Panc1 (cell line): ENCODE data around the genes OR6C70, OR2AP1, ITGA7, RDH5 and ORMDL2.

- RRBS, 2 experiments: no CpG with 5 or more reads among the region's 20 CpGs
Observed at GRCh38 chr12:54419396-54420018, 441 bp upstream of the ITGA5 start.

DNA sequence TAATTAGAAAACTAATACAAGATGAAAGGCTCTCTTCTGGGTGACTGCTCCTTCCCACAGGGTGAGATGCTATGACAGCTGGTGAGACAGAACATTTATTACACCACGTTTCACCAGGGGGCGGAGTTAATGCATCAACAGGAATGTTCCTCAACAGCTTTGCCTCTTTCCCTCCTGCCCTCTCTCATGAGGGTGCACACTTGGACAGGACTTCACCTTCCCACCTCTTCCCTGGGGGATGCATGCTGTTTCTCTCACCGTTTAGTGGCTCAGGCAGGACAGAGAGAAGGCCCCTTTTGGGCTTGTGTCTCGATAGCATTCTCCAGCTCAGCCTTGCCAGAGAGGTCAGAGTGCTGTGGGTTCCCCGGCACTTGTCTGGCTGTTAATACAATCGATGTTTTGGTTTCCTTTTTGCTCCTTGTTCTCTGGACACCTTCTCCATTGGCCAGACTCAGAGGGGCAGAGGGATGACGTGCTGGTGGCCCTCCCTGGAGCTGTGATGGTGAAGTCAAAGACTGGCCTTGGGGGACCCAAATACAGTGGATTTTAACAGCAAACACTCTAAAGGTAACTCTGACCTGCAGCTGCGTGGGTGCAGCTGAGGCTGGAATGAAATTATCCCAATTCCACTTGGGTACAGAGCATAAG, 13.5 kb upstream of the PPP1R1A start:
- RRBS, 2 experiments: no CpG with 5 or more reads among the region's 8 CpGs

DNA sequence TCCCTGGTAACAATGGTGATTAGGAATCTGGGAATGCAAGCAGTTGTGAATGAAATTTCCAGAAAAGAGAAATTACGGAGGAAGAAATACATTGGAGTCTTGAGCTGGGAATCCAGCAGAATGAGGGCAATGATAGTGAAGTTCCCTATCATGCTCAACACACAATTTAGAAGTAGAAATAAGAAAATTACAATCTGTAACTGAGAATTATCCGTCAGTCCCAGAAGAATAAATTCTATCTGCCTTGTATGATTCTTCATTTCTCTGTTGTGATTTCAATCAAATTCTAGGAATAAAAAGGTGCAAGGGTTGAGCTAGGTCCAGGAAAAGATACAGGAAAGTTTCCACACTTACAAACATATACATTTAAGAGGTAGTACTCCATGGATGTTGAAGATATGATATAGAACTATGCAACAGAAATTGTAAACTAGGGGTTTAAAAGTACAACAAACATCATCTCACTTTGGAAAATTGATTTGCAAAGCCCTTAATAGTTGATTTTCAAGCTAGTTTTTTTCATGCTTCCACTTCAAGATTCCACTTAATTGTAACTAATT, at the start of gene OR6C70:
OR6C70 (minus strand) TSS at position 260 of the 560 bp plus-strand sequence.
- RRBS, 2 experiments: no CpG with 5 or more reads among the region's 2 CpGs

DNA sequence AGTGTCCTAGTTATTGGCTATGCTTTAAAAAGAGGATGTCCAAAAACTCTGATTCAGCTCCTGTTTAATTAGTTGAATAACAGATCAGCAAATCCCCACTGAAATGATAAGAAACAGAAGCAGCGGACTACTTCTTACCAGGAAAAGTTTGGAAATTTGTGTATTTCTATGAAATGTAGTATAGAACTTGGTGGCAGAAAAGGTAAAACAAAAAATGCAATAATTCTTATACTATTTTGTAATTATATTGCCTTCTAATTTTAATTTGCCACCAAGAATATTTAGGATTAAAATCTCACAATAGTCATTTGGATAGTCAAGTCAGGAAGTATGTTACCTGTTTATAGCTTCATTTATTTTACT, at the start of gene OR2AP1:
OR2AP1 (plus strand) TSS at position 276 of the 363 bp plus-strand sequence.
- RRBS, 2 experiments: no CpG with 5 or more reads among the region's 1 CpG

- RRBS, 2 experiments: no CpG with 5 or more reads among the region's 4 CpGs
Observed at GRCh38 chr12:55626114-55626566, 10.6 kb upstream of the OR10P1 start.

- RRBS, 2 experiments: no CpG with 5 or more reads among the region's 21 CpGs
Observed at GRCh38 chr12:55684760-55685430, 3.4 kb downstream of the METTL7B start.

GRCh38 chr12:55707245-55708310, at the start of gene ITGA7:
ITGA7 (minus strand) TSS chr12:55707904.
- RRBS, 2 experiments: 6 to 20% methylated on average over 1 of the region's 70 CpGs

- RRBS, 2 experiments: no CpG with 5 or more reads among the region's 7 CpGs
Observed at GRCh38 chr12:55719799-55720783, at the start of gene RDH5. RDH5 (plus strand) TSS chr12:55720393.

DNA sequence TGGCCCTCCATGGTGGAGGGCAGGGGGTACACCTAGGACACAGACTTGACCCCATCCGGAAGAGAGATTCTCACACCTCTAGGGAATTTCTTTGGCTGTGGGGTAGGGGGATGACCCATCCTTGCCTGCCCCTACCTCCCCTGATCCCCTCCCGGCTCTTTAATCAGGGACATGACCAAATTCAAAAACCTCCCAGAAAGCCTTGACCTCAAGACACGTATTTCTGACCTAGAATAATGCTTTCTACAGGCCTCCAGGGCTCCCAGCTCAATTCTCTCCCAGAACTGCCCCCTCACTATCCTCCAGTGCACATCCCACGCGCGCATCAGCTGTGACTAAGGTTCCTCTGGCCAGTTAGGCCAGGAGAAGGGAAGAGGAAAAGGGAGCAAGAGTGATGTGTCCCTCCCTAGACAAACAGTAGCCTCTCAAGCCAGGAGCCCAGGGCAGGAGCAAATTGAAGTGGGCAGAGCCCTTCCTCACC, 1.4 kb downstream of the CD63 start:
- RRBS, 2 experiments: 17 to 28% methylated on average over 2 of the region's 6 CpGs

DNA sequence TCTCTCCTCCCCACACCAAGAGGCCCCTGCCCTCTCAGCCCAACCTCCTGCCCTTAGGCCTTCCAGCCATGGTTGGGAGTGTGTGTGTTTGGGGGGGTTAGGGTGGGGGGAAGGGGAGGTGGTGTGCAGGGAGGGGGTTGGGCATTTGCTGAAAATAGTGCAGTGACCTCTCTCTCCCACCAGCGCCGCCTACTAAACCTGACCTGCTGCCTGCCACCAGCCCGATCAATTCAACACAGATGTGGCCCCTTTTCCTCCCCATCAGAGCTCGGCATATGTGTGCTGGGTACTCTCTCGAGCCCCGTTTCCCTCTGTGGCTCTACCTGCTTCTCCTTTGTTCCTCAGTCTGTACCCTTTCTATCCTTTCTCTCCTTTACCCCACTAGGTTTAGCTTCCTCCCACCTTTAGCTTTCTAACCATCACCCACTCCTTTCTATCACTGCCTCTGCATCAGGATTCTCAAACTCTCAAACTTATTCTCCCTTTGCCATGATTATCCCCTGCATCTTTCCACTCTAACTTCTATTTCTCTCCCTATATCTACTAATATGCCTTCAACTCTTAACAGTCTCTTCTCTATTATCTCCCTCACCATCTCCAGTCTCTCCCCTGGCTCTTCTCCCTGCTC, 3.1 kb downstream of the GDF11 start:
- RRBS, 2 experiments: no CpG with 5 or more reads among the region's 6 CpGs

- RRBS, 2 experiments: no CpG with 5 or more reads among the region's 3 CpGs
Observed at GRCh38 chr12:55777627-55777983, 34.7 kb downstream of the GDF11 start.

DNA sequence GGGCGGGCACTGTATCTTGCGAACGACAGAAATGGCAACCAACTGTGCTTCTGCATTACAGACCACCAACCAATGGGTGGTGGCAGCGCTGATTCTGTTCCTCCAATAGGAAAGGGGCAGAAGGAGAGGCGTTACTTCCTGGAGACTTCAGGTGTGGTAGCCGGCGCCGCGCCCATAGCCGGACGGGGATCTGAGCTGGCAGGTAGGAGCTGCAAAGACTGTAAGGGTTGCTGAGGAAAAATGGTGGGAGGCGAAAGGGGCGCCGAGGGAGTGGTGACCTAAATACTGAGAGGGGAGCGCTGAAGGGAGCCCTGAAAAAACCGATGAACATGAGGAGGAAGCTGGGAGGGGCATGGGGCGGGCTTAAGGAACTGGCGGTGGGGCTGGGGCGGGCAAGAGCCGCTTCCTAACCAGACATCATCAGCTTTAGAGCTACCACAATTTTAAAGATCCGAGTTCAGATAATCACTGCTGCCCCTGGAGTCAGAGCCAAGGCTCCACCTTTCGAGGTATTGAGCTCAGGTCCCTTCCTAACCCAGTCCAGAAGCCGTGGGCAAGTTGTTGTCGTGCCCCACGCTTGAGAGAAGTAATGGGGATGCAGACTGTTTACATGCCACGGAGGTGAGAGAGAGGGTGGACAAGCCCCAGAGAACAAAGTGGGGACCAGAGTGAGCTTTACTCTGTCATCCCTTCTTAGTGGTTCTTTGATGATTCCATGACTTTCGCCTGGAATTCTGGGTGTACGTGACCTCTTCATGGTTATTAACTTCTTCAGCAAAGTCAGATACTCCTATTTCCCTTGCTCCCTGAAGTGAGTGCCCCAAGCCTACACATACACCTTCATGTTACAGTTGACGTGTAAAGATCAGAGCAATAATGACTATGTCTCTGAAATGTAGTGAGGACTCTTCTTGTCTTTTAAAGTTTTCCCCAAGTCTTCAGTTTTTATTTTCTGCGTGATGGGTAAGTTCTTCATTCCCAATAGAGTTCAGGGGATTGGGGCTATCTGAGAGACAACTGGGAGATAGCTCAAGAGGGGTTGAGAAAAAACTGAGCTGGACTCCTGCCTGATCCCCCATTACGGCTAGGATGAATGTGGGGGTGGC, at the start of gene ORMDL2:
ORMDL2 (plus strand) TSS at position 131 of the 1,106 bp plus-strand sequence.
- RRBS, 2 experiments: no CpG with 5 or more reads among the region's 31 CpGs

GRCh38 chr12:55833231-55833689, 3.9 kb upstream of the DNAJC14 start:
- RRBS, 2 experiments: no CpG with 5 or more reads among the region's 6 CpGs

- RRBS, 2 experiments: no CpG with 5 or more reads among the region's 3 CpGs
Observed at GRCh38 chr12:55845832-55846233, 3.1 kb upstream of the MMP19 start.

DNA sequence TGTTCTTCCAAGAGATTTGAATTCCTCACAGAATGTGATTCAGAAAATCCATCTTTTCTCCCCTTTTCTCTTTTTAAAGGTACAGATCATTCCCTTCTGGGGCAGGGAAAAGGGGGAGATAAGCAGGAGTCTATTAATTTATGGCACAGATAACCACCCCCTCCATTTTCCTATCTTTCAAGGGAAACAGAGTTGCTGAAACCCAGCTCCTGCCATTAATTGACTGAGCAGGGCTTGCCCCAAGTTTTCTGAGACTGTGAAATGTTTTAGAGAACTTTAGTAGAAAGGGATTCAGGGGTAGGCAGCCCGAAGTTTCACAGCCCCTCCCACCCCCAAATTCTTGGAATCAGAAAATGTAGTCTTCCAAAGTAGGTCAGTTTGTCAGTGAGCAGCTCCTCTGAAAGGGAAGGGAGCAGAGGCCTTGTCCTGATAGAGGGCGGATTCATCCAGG, 616 bp upstream of the IKZF4 start:
- RRBS, 2 experiments: no CpG with 5 or more reads among the region's 2 CpGs

DNA sequence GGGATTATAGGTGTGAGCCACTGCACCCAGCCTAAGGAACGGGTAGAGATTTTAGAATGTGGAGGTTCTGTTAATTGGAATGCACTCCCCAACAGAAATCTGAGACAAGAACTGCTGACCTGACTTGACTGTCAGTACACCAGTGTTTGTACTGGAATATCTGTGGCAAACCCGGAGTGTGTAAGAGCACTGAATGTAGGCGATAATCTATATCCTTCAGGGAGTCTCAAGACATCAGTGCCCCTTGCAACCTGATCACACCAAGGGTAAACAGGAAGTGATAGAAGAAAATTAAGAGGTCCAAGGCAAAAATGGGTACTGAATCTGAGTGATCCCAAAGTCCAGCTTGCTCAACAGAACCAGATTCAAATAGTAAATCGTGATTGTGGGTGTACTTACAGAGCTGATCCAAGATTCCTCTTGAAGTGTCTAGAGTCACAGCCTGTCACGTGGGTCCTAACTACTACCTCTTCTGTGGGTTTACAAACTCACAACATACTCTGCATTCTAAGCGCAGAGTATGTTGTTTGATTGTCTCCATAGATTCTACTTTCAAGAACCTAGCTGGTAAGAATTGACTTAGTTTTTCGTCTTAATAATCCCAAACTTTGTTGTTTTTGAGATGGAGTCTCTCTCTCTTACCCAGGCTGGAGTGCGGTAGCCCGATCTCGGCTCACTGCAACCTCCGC, 3.8 kb downstream of the RPS26 start:
- RRBS, 2 experiments: no CpG with 5 or more reads among the region's 11 CpGs

GRCh38 chr12:56078791-56079689, 925 bp upstream of the ERBB3 start:
- RRBS, 2 experiments: 2 to 7% methylated on average over 23 of the region's 51 CpGs

- RRBS, 2 experiments: no CpG with 5 or more reads among the region's 5 CpGs
Observed at GRCh38 chr12:56102968-56103635, 1.3 kb upstream of the PA2G4 start.

- RRBS, 2 experiments: 0 to 6% methylated on average over 6 of the region's 17 CpGs
Observed at GRCh38 chr12:56103891-56104240, 493 bp upstream of the PA2G4 start.